OVCAR3 (cell line): ENCODE measurements around a stretch of chr2.

GRCh38 chr2:236030495-236030884 lies 137.7 kb downstream of the GBX2 start:
- RRBS, result no CpG with 5 or more reads among the region's 3 CpGs

DNA sequence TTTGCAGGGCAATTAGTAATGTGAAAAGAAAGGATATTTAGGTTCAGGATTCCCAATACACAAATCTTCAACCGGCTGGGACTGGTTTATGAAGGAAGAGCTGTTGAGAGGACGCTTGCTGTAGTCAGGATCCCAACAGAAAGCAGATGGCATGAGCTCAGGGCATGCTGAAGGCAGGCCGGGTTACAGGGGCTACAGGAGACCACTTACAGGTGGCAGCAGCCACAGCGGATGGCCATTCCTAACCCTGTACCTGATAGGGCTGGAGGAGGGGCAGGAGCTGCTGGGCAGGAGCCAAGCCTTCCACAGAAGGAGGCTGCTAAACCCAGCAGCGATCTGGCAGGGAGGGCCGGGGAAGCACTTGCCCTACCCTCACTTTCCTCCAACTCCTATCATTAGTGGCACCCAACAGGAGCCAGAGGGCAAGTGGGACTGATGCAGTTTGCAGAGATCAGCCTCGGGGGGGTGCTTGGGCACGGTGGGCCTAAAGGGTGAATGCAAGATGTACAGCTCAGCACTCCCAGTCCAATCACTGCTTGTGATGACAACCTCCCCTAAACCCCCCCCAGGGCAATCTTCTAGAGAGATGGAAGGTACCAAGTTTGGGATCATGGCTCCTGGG lies 2.0 kb downstream of the ASB18 start:
- RRBS, result 65% methylated on average over 1 of the region's 8 CpGs

DNA sequence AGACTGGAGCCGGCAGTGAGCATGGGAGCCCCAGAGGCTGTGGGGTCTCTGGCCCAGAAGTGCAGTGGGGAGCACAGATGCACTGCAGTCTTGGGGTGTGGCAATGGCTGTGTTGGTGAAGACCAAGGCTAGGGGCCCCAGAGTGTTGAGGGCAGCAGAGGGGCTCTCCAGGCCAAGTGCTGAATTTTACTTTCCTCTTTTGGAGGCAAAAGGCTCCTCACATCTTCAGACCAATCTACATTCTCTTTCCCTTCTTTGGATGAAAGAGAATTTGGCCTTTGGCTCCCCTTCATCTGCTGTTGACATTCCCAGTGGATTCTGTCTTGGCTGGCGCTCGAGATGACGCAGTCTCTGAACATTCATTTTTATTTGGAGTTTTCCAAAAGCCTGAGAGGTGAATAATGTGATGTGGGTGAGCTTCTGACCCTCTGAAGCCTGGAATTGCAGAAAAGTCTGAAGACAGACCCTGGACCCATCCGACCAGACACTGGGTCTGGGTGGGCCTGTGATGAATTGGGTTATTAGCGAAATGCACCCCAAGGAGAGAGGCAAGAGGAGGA lies 70.2 kb upstream of the ASB18 start:
- RRBS, result no CpG with 5 or more reads among the region's 6 CpGs

GRCh38 chr2:236503441-236503921 lies 3.8 kb downstream of the IQCA1 start:
- RRBS, result over 99% methylated on average over 2 of the region's 14 CpGs

- RRBS, result no CpG with 5 or more reads among the region's 6 CpGs
These were observed 29.6 kb upstream of the IQCA1 start for GRCh38 chr2:236536770-236537401.

- RRBS, result no CpG with 5 or more reads among the region's 3 CpGs
These were observed 256.8 kb upstream of the COPS8 start for GRCh38 chr2:236828816-236829327.

DNA sequence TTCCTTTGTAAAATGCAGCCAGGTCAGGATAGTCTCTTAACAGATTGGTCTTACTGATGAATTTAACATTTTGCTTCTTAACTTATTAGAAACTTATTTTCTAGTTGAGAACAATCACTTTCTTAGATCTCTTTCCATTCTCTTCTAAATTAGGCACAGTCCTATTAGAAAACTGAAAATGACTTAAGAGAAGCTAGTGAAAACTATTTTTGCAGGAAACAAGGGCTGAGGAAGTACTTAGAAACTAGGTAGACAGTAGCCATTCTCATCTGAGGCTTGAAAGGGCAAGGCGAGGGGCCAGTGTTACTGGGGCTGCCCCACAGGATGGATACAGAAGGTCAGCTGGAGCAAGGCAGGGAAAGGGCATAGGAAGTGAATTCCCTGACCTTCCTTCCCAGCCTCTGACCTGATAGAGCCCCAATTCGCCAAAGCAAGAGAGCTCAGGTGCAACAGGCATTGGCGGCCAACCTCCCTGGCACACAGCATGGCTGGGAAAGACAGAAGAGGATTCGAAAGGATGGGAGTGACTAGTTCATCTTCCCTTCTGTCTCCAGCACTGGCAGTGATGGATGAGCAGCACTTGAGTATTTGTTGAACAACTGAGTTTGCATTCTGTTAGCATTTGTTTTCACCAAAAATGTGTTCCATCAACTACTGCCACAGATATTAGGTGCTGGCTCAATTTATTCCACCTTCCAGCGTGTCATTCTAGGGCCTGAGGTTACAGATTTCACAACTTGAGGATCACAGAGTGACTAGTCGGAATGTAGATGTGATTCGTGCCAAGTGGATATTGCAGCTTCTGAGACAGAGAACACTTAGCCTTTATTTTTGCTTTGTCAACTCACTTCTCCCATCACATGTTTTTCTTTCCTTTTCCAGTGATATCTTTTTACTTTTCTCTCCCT lies 6.1 kb downstream of the COPS8 start:
- RRBS, result no CpG with 5 or more reads among the region's 7 CpGs

DNA sequence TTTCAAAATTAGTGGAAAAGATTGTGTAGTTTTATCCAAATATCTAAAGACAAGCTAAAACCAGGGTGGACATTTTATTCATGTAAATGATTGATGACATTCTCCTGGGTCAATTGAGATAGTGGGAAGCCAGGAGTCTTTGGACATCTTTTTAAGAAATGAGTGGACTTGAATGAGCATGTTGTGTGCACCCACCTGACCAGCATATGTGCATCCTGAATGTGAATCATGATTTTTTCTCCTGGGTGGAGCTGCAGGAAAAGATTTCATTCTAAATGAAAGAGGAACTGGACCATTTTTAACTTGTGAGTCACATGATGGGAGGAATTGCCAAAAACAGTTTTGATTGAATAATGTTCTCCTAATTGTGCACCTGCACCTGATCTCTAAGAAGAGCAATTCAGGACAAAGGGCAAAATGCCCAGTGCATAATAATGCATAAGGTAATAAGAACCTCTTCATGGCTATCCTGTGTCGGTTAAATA lies 32.3 kb downstream of the COPS8 start:
- RRBS, result no CpG with 5 or more reads among the region's 1 CpG

GRCh38 chr2:237170097-237170326 lies 84.3 kb downstream of the COPS8 start:
- RRBS, result no CpG with 5 or more reads among the region's 1 CpG

DNA sequence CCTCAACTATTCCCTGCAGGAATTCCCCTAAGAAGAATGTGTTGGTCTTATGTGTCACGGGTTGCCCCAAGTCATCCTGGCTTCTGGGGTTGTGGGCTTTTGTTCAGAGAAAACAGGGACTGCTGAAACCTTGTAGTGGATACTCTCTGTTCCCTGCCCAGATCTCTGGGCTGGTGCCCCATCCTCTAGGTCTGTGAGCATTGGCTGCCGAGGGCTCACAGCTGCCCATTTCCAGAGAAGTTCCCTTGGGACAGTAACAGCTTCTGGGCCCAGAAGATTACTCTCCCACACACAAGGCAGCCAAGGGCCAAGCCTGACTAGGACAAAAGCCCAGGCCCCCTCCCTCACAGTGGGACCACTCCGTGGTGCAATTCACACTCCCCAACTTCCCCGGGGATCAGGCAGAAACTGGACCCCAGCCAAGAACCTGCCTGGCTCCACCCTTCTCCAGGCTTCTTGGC lies 137.8 kb downstream of the COPS8 start:
- RRBS, result no CpG with 5 or more reads among the region's 4 CpGs

DNA sequence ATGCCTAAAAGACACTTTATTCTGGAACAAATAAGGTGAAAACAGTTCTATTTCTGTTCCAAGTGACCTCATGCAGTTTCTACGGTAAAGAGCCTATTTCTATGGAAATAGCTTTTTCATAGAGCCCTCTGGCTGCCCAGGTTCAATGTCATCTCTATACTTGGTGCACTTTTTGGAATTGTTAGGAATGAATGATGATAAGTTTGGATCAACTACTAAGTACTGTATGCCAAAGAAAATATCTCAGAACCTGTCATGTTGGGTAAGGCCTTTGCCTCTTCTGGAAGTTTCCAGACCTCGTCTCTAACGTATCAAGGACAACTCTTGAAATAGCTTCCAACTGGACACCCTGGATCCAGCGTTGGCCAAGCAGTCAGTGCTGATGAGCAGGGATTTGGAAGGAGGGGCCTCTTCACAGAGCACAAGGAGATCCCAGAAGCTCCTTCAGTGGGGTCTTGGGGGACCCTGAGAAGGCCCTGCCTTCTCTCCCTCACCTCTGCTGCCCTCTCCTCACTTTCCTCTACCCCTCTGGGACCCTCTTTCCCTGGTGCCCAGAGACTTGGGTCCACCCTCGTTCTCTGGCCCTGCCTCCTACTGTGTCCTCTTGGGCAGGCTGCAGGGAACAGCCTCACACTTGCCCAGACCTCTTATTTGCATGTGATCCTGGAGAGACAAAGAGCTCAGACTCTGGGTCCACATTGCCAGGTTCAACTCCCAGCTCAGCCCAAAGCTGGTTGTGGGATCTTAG lies 145.9 kb downstream of the COL6A3 start:
- RRBS, result no CpG with 5 or more reads among the region's 5 CpGs

DNA sequence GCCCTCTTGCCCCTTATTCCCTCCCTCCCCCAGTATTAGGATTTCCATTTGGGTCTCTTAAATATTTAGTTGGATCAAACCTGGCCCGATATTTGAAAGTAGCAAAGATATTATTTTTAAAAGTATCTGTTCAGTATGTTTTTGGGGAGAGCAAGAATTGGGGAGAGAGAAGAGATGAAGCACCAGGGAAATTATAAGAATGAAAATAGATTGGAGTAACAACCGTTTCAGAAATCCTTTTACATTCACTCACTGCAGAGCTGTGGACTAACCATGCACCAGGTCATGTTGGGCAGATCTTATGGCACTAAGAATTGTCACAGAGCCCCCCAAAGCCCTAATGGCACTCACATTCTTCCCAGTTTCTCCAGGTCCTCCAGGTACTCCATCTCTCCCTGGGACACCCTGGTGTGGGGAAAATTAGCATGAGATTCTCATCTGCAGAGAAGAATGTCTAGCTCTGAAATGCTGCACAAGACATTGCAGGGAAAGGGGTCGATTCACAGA lies 56.9 kb downstream of the COL6A3 start:
- RRBS, result no CpG with 5 or more reads among the region's 3 CpGs

GRCh38 chr2:237357720-237358144 lies 56.2 kb downstream of the COL6A3 start:
- RRBS, result no CpG with 5 or more reads among the region's 9 CpGs

GRCh38 chr2:237489311-237490155 lies 2.5 kb downstream of the MLPH start:
- RRBS, result no CpG with 5 or more reads among the region's 10 CpGs

GRCh38 chr2:237490156-237490865 lies 3.3 kb downstream of the MLPH start:
- RRBS, result no CpG with 5 or more reads among the region's 5 CpGs

- RRBS, result no CpG with 5 or more reads among the region's 18 CpGs
These were observed 10.7 kb downstream of the MLPH start for GRCh38 chr2:237497638-237498308.

GRCh38 chr2:237540766-237541381 lies 25.5 kb upstream of the PRLH start:
- RRBS, result no CpG with 5 or more reads among the region's 9 CpGs

DNA sequence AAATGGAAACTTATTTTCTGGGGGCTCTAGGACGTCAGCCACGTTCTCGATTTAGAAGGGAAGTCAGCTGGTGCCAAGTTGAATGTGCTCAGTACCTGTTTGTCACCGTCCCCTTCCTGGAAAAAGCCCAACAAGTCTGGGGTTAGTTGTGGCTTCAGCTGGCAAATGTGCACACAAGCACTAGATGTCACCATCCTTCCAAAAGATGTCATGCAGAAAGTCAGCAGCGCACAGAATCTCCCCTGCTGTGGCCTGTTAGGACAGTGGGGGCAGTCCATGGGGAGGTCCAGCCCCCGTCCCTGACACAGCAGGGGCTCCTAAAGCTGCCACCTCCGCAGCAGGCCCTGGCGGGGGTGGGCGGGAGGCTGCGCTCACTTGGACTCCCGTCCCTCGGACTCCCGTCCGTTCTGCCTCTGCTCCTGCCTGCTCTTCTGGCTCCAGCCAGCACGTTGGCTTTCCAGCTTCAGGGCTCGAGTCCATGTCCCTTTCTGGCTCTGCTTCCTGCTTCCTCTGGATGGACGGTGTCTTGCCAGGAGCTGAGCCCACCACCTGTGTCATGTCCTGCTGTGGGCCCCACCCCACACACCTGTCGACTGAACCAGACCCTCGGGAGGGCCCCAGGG lies 8.7 kb downstream of the RAB17 start:
- RRBS, result no CpG with 5 or more reads among the region's 19 CpGs

- RRBS, result no CpG with 5 or more reads among the region's 5 CpGs
These were observed 10.8 kb upstream of the LRRFIP1 start for GRCh38 chr2:237616489-237617070.

DNA sequence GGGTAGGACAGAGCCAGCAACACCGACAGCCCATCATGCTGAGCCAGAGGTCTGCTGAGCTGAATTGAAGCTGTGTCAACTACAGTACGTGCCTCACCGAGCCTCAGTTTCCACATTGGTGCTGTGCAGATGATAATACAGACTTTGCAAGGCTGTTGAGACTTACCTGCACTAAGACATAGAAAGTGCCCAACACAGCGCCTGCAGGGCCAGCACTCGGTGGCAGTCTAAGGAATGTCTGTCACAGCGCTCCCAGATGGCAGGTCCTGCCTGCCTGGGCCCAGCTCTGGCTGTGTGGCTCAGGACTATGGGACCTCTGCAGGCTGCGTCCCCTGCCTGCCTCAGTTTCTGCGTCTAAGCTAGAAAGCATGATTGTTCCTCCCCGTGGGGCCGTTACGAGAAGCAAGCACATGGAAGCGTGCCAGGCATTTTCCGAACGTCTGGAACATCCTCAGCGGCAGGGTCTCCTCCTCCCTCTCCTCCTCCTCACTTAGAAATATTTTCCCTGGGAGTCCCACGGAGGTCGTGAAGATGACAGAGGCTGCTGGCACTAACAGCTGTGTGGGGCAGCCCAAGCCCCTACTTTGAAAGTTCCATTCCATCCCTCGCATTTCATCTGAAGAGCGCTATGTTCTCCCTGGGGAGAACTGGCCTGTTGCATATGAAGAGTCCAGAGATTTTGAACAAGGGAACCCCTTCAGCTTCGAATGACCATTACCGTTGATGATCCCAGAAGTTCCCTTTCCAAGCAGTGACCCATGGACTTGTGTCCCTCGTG lies 43.2 kb downstream of the LRRFIP1 start:
- RRBS, result no CpG with 5 or more reads among the region's 22 CpGs